Occipital lobe (tissue), 2 donors: Measurements from ENCODE around the genes GUCD1 and GRK3.

DNA sequence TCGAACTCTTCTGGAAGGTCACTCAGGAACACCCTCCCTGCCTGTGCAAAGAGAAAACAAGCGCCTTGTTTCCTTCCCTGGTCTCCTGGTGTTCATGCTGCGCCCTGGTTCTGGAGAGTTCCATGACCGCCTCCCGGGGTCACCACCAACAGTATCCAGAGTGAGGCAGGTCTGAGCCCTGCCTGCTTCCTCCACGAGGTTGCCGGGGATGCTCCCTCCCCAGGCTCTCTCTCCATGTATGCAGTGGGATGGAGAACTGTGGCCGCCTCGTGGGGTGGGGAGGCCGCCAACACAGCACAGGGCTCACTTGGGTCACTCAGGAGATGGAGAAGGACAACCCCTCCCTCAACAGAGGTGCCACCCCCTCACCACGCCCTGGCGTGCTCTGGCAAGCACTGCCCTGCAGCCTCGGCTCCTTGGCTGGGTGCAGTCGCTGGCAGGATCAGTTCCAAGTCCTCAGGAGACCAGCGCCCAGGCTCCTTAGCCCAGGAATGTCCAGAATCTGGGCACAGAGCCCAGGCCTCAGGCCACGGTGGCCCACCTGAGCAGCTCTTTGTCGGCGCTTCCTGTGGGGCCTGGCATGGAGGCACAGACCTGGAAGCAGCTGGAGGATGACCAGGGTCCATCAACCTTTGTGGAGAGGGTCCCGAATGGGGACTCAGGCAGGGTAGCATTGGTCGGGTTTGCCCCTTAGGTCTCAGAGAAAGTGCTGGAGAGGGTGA, 7.9 kb downstream of the SUSD2 start:
- RAMPAGE, long total RNA: no peak

DNA sequence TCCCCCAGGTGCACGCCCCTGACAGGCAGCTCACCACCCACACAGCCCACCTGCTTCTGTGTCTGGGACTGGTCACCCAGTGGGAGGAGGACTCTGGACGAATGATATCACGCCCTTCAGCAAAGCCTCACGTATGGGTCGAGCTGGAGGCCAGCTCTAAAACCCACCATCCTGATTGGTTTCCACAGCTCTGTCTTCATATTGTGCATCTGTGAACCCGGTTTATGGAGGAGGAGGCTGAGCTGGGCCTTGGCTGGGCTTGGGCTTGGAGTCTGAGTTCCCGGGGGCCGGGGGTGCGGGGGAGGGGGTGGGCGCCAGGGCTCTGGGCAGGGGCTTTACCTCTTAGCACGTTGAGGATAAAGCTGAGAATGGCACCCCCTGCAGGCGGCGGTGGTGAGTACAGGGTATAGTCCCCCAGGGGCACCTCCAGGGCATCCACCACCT, 13.8 kb downstream of the GGT5 start:
- RAMPAGE, long total RNA: no peak

GRCh38 chr22:24246136-24246781, 1.4 kb upstream of the GGT5 start:
- RAMPAGE, long total RNA: no peak

- RAMPAGE, long total RNA: no peak
Observed at GRCh38 chr22:24323505-24324697, 53.3 kb downstream of the SPECC1L start.

DNA sequence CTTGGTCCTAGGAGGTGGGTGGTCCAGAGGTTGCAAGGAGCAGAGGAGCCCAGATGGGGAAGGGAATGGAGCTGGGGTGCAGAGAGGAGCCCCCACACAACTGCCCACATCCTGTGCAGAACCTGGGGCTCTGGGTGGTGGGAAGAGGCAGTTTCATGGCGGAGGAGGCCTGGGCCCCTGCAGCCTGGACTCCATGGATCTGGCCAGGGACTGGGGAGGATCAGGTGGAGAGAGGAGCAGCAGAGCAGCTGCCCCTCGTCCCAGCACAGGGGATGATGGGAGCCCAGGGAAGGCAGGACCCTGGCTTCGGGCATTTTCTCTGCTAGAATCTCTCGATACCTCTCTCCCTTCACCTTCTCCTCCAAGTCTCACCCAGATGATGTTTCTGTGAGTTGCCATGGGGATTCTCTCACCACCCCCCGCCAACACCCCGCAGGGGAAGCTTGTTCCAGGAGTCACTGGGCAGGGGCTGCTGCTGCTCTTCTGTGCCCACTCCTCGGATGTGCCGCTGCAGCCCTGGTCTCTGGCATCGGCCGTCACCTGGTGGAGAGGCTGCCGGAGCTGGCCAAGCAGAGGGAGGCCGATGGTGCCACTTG, 800 bp upstream of the ADORA2A start:
- RAMPAGE, long total RNA: no peak

GRCh38 chr22:24514106-24514638, 19.0 kb downstream of the UPB1 start:
- RAMPAGE, long total RNA: no peak

GRCh38 chr22:24554266-24555303, at the start of gene GUCD1:
GUCD1 (minus strand) TSS chr22:24555138.
- RAMPAGE, long total RNA: no peak

DNA sequence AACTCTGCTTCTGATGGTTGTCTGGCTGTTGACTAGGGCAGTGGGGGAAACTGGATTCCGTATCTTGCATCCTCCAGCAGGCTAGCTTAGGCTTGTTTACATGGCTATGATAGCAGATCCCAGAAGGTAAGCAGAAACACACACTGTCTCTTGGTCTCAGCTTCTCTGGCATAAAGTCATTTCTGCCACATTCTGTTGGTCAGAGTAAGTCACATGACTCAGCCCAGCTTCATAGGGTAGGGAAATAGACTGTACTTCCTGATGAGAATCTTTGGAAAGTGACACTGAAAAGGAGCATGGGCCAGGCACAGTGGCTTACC, 19.3 kb downstream of the LHFPL7 start:
- RAMPAGE, long total RNA: no peak

DNA sequence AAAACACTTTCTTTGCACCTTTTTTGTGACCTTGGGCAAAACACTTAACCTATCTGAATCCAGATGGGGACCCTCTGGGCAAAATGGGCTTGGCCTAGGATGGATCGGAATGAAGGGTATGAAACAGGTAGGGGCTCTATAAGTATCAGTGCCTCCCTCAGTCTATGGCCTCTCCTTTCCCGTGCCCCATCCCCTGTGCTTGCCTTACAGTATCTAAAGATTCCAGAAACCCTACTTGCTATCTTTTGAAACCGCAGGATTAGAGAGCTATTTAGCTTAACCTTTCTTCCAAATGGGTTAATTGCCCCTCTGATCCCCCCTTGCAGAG, 1.3 kb downstream of the KIAA1671 start:
- RAMPAGE, long total RNA: no peak

DNA sequence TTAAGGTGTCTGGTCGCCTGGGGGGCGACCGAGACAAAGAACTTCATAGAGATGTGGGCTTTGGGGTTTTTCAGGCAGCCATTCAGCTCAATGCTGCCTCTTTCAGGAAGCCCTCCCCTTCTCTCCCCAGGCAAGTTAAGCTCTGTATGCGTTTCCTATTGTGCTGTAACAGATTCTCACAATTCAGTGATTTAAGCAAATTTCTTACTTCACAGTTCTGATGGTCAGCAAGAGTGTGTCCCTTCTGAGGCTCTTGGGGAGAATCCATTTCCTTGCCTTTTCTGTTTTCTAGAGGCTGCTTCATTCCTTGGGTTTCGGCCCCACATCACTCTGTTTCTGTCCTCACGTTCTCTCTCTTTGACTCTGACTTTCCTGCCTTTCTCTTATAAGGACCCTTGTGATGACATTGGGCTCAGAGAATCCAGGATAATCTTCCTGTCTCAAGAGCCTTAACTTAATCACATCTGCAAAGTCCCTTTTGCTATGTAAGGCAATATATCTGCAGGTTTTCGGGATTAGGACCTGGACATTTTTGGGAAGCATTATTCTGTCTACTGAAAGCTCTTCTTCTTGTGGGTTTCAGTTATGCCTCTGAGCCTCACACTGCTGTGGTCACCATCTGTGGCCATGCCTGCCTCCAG, 54.1 kb downstream of the KIAA1671 start:
- RAMPAGE, long total RNA: no peak

DNA sequence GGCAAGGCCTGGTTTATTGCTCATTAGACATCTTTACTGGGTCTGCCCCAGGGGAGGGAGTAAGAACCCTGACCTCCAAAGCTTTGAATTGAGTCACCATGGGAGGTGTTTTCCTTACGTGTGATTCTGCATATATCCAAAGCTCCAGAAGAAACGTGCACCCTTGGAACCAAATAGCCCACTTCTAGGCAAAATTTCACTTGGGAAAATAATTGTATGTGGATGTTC, 61.3 kb downstream of the KIAA1671 start:
- RAMPAGE, long total RNA: no peak

GRCh38 chr22:25068764-25069320, 116.3 kb downstream of the KIAA1671 start:
- RAMPAGE, long total RNA: no peak

- RAMPAGE, long total RNA: no peak
Observed at GRCh38 chr22:25112077-25112491, 87.6 kb upstream of the CRYBB3 start.

GRCh38 chr22:25183900-25184322, 15.7 kb upstream of the CRYBB3 start:
- RAMPAGE, long total RNA: no peak

DNA sequence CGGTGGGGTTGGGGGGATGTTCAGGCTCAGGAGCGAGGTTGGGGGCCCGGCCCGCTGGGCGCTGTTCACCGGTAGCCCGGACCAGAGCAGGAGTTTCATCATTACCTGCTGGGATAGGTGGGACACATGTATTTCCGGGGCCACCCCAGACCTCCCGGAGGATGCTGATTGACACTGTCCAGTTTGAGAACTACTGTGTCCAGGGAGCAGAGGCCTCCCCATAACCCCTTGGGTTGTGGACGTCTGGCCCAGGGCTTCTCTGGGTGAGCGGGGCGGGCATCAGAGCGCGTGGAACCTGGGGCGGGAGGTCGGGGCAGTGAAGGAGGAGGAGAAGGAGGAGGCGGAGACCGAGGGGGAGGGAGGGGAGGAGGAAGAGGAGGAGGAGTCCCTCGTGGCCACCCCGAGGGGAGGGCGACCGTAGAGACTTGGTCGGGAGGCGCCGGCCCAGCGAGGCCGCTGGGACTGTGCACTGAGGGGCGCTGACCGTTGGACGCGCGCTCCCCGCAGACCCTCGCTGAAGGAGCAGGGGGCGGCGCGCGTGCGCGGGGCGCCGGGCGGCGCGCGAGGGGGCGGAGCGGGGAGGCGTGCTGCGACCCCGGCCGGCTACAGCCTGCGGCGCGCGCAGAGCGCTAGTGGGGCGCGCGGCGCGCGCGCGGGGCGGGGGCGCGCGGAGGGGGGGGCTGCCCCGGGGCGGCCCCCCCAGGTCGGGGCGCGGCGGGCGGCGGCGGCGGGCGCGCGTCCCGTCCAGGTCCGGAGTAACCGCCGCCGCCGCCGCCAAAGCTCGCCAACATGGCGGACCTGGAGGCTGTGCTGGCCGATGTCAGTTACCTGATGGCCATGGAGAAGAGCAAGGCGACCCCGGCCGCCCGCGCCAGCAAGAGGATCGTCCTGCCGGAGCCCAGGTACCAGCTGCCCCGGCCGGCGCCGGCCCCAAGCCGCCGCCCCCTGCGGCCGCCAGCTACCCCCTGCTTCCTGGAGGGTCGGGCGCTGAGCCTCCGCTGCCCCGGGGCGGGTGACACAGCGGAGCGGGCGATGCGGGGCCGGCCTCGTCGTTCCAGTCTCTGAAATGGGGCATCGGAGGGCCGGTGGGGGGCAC, at the start of gene GRK3:
GRK3 (plus strand) TSS at position 424 of the 1,096 bp plus-strand sequence.
- RAMPAGE, long total RNA: no peak

GRCh38 chr22:25873188-25873387, 131.1 kb downstream of the MYO18B start:
- RAMPAGE, long total RNA: no peak

- RAMPAGE, long total RNA: no peak
Observed at GRCh38 chr22:26510017-26510459, 2.2 kb downstream of the TFIP11 start.

GRCh38 chr22:26525550-26526662, 13.6 kb upstream of the TFIP11 start:
- RAMPAGE, long total RNA: no peak

DNA sequence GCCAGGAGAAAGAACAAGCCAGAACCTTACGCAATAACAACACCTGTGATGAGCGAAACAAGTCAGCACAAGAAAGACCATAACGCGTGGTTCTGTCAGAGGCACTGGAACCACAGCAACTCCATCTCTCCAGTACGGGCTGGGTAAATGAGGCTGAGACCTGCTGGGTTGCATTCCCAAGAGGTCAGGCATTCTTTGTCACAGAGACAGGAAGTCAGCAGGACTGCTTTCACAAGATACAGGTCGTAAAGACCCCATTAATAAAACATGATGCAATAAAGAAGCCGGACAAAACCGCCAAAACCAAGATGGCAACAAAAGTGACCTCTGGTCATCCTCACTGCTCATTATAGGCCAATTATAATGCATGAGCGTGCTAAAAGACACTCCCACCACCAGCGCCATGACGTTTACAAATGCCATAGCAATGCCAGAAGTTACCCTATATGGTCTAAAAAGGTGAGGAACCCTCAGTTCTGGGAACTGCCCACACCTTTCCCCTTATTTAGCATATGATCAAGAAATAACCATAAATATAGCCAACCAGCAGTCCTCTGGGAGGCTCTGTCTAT, 21.6 kb downstream of the TPST2 start:
- RAMPAGE, long total RNA: no peak

DNA sequence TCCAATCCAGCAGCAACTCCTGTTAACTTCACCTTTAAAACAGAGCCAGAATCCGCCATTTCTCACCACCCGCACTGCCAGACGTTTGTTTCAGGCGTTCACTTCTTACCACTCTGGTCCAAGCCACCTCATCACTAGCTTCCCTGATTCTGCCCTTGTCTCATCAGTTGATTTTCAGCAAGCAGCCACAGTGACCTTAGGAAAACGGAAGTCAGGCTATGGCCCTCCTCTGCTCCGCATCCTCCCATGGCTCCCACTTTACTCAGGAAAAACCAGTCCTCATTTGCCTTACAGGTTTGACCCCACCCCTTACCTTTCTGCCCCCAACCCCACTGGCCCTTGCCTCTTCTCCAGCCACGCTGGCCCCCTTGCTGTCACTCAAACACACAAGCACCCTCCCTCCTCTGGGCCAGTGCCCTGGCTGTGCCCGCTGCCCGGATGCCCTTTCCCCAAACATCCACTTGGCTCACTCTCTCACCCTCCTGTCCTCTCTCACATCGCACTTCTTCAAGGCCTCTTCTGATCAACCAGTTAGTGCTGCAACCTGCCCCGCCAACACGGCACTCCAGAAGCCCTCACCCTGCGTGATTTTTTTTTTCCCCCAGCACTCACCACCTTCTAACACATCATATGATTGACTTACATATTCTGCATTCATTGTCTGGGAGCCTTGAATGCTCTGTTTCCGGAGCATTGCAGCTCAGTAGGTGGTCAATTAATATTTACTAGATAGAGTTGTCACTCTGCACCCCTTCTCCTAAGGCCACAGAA, 18.9 kb downstream of the TPST2 start:
- RAMPAGE, long total RNA: no peak